Neural crest cell (in vitro differentiated cells): ENCODE data around the gene ENOPH1.

GRCh38 chr4:80173416-80173846 is 23.9 kb upstream of the PRDM8 start:
- PRO-cap = no peak

- PRO-cap = no peak
Observed at GRCh38 chr4:80196419-80196868, 859 bp upstream of the PRDM8 start.

DNA sequence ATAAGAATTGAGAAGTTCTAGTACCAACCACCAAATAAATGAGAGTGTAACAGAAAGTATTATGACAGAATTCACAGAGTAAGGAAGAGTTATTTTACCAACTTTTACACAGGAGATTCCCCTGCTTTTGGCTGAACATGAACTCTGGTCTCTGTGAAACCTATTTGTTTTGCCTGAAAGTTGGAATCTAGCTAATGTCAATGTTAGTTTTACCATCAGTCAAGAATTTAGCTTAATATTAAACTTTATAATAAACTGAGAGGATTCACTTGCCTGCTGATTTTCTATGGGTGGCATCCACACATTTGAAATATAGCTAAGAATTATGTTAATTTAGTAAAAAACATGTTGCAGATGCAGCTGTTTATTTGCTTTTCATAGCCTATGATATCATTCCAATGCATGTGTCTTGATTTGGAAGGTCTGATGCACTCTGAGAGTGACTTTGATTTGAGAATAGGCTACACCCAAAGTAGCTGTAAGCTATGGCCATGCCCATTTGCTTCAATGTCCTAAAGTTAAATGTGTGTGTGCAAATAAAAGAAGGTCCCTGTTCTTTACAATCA is 150.9 kb upstream of the RASGEF1B start:
- PRO-cap = no peak

DNA sequence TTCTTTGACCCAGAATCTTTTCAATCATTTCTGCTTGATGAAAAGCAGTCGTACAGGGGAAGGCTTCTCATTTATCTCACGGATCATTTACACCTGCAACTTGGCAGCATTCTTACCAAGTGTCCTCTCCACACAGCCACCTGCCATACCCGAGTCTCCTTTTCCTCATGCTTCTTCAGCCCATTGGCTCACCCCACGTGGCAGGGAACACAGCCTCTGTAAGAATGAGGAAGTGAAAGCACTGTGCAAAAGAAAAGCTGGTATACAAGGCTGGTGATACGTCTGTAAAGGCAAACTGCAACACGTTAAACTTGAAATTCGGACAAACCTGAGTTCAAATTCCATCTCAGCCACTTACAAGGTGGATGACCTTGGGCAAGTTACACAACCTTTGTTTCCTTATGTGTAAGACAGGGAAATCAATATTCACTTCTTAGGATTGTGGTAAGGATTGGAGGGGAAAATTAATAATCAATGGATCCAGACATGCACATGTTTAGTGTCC is 164.0 kb upstream of the RASGEF1B start:
- PRO-cap = no peak

DNA sequence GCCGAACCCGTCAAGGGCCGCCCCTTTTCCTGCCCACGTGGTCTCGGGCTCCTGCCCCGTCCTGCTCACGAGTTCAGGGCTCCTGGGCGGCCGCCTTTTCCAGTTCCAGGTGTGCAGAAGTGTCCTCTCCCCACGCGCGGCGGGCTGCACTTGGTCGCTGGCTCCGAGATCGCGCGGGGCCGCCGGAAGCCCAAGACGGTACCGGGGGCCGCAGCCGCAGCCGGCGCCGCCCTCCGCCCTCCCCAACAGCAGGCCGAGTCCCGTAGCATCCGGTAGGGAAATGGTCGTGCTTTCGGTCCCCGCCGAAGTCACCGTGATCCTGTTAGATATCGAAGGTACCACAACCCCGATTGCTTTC is at the start of gene ENOPH1:
ENOPH1 (plus strand) TSS at position 41 of the 358 bp plus-strand sequence.
- PRO-cap = bidirectional peak, plus-strand start at position 41 of the sequence, minus-strand start outside the sequence; bidirectional peak, plus-strand start at position 256 of the sequence, minus-strand start at position 259 of the sequence

DNA sequence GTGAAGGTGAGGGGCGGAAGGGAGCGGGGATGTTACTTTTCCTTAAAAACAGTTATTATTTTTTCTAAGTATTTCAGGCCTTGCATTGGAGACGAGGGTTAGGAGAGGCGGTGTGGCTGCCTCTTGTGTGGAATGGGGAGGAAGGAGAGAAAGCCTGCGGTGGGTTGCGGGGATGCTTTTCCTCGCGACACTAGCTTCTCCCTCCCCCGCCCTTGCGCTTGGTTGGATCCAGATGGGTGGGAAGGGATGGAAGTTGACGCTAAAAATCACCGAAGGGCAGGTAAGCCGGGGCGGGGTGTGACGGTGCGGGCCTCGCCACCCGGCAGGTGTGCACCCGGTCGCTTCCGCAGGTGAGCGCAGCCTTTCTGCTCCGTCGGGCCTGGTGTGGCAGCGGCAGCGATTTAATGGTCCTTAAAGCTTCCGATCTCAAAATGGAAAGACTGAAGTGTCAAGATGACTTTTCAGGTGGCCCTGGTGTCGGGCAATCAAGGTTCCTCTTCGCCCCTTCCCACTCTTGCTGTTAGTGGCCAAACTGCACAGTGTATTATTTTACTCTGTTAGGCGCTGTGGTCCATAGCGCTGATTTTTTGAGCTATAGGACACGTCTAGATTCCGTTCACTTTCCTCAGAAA is 634 bp downstream of the ENOPH1 start:
- PRO-cap = bidirectional peak, plus-strand start at position 229 of the sequence, minus-strand start at position 134 of the sequence

DNA sequence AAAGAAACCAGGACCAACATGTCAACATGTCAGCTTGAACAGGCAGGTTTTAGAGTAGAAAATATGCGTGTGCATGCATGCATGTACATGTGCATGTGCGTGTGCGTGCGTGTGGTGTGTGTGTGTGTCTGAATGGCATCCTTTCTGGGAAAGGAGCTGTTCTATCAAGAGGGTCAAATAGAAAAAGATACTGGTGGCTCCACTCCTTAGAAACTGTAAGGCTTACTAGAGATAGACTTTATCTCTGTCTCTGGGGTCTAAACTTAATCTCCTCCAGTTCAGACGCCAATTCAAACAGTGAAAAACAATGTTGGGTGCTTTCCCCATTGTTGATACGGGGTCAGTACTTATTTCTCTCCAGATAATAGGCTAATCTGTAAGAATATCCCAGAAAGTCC is 110.4 kb downstream of the SCD5 start:
- PRO-cap = no peak

- PRO-cap = unidirectional peak, plus-strand start at chr4:82709049
Observed at GRCh38 chr4:82708792-82709357, 89.7 kb downstream of the SCD5 start.

- PRO-cap = unidirectional peak, plus-strand start at chr4:82797387; unidirectional peak, plus-strand start at chr4:82797417; unidirectional peak, plus-strand start at chr4:82797454
Observed at GRCh38 chr4:82796891-82797710, 1.5 kb downstream of the SCD5 start.

GRCh38 chr4:83262582-83263222 is 21.9 kb downstream of the COQ2 start:
- PRO-cap = no peak

DNA sequence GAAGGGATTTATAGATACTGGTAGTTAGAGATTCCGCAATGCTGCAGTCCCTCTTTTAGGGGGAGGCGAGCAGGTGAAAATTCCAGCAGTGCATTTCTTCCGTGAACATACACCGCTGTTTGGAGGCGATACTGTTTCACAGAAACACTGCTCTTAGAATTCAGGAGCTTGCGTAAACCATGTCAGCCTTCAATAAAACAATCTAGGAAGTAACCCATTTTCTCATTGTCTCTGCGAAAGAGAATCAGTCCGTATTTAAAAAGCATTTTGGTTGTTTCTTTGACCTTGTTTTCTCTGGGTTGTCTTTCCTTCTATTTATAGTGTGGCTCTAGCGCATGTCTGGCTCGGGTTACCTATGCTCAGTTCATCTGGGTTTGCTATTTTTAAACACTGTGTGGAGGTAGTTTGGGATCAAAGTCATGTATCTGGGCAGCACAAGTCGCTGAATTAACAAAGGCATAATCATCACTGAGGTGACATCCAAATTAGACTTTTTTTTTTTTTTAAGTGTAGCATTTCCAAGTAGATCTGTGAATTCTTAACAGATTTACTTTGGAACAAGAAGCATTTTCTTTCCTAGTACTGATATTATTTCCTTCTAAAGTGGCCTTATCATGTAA is 90.5 kb downstream of the GPAT3 start:
- PRO-cap = no peak

GRCh38 chr4:84298545-84299513 is 200.3 kb downstream of the NKX6-1 start:
- PRO-cap = bidirectional peak, plus-strand start at chr4:84298779, minus-strand start at chr4:84298798; unidirectional peak, minus-strand start at chr4:84299166

DNA sequence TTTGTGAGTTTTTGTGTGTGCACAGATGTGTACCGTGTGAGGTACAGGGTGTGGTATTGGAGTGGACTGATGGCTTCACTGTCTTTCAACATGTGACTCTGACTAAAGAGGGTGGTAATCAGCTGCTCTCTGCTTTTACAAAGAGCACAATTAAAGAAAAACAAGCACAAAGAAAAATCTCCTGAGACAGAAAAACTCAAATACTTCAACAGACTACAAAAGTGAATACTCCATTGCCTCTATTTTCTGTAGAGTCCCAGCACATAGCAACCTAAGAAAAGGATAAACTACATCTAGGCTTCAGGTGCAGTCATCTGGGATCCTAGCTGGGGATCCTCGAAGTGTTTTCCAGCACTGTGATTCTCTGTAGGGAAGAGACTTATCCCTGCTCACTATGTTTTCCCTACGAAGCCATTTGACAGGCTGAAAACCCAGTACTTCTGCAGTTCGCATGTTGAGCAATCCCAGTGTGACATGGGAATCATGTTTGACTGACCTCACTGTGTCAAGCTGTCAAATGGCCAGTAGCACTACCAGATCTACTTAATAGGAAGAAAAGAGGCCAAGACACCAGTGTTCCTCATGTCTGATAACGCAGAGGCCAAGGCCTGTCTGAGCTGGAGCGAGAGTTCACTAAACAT is 100.4 kb downstream of the CDS1 start:
- PRO-cap = no peak

DNA sequence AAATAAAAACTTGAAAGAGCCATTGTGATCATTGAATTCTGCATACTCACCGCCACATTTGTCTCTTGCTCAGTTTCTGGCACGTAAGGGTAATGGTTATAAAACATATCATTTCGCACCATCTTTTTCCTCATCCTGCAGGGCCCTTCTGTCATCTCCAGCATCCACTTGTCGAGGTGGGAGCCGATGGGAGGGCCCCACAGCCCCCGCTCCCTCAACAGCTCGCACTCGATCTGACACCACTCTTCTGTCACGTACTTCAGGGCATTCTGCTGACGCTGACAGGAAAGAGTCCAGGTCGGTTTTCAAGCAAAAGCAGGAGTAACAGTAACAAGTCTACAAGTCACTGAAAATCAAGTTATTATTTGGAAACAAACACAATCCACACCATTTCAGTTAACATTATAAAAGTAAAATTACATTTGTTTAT is 150.4 kb downstream of the CDS1 start:
- PRO-cap = no peak

DNA sequence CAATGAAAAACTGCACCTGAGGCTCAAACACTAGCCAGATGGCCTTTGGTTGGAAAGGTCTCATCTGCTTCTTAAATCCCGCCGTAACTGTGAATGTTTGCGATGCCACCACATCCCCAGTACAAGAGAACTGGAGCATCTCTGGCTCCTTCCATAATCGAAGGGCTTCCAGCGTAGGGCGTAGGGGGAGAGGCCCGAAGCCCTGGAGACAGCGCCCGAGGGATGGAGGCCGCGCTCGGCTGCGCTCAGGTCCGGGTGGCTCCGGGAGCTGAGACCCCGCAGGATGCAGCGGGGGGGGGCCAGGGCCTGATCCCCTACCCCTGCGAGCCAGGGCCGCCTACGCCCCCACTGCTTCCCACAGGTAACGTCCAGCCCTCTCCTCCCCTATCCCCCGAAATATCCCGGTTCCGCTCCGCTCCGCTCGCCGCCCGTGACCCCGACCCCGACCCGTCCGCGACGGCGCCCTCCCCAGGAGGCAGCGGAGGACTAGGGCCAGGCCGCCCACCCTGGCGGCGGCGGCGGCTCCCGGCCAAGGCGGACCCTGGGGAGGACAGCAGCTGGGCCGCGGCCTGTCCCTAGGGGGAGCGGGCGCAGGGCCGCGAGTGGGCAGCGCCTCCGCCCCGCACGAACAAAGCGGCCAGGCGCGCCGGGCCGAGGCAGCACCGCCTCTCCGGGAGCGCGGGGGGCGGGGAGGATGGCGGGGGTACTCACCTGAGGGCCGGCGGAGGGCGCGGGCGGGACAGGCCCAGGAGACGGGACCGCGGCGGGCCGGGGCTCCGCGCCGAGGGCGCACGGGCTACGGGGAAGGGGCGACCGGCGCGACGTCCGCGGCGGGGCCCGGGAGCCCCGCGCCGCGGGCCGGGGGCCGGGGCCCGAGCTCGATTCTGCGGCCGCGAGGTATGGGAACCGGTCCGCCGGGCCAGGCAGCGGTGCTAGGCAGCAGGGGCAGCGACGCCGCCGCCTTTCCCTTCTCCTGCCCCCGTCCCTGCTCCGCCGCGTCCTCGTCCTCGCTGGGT is 684 bp downstream of the WDFY3 start:
- PRO-cap = bidirectional peak, plus-strand start at position 154 of the sequence, minus-strand start at position 117 of the sequence; bidirectional peak, plus-strand start at position 631 of the sequence, minus-strand start at position 604 of the sequence

DNA sequence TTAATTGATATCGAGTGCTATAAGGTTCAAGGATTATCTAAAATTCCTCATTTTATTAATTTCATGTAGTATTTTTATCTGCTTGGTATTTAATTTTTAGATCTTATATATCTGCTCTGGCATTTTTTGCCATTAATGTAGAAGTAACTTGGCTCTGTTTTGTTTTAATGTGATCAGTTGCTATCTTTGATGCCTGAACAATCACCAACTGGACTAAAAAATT is 18.2 kb upstream of the ARHGAP24 start:
- PRO-cap = no peak

DNA sequence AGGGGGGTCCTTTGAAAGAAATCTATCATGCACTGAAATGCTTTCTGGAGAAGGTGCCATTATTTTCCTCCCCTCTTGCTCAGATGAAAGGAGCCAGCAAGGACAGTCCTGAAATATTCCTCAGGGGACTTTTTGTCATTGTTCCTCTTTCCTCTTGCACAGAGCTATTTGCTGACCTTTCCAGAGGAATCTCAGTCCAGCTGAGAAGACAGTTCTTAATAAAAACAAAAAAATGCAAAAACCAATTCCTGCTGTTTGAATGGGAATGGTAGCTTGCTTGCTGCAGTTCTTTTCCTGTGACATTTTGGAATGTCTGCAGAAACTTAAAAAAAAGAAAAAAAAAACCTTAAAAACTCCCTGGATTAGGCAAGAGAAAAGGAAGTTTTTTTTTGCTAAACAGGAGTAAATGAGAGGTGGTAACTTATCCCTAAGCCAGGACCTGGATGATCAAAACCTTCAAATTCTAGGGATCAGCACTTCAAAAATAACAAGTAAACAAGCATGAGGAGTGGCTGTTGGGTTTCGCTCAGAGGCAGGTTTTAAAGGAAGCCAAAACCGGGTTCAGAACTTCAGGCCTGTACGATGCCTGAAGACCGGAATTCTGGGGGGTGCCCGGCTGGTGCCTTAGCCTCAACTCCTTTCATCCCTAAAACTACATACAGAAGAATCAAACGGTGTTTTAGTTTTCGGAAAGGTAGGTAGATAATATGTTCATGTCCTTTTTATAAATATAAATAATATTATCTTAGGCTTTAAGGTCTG is 429.3 kb downstream of the MAPK10 start:
- PRO-cap = no peak

- PRO-cap = no peak
Observed at GRCh38 chr4:85932273-85932742, 427.5 kb downstream of the MAPK10 start.

- PRO-cap = no peak
Observed at GRCh38 chr4:85932743-85933701, 426.8 kb downstream of the MAPK10 start.

DNA sequence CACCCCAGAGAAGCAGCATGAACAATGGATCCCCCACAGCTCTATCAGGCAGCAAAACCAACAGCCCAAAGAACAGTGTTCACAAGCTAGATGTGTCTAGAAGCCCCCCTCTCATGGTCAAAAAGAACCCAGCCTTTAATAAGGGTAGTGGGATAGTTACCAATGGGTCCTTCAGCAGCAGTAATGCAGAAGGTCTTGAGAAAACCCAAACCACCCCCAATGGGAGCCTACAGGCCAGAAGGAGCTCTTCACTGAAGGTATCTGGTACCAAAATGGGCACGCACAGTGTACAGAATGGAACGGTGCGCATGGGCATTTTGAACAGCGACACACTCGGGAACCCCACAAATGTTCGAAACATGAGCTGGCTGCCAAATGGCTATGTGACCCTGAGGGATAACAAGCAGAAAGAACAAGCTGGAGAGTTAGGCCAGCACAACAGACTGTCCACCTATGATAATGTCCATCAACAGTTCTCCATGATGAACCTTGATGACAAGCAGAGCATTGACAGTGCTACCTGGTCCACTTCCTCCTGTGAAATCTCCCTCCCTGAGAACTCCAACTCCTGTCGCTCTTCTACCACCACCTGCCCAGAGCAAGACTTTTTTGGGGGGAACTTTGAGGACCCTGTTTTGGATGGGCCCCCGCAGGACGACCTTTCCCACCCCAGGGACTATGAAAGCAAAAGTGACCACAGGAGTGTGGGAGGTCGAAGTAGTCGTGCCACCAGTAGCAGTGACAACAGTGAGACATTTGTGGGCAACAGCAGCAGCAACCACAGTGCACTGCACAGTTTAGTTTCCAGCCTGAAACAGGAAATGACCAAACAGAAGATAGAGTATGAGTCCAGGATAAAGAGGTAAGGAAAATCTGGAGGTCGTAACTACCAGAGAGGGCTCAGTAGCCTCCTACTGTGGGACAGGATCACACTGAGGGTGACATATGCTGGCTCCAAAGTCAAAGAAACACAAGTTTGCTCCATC is 364.8 kb downstream of the MAPK10 start:
- PRO-cap = no peak